GM19239 (cell line): ENCODE results near the genes PRDX5, CCDC88B and GPHA2.

DNA sequence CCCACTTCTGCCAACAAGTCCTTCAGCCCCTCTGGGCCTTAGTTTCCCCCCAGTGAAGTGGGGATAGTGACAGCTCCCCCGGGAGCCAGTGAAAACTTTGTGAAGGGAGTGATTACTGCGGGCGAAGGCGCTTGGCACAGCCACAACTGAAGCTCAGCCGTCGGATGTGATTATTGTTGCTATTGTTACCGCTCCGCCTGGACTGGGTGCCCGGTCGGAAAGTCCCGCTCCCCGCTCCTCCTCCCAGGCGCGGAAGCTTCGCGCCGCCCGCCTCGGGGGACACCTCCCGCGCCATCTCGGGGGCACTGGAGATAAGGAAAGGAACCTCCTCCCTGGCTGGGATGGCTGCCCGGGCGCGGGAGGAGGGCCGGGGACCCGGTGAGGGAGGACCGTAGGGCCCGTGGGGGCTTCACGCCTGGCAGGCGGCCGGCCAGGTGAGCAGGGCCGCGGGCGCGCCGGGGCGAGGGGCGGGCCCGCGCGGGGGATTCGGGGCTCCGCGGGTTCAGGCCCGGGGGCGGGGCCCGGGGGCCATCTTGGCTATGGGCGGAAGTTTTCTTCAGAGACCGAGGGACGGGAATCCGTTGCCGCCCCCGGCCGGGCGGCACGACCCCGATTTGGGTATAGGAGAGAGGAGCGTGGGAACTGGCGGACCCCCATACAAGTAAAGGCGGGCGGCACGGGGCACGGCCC, 556 bp upstream of the GPR137 start:
- RRBS = 3% methylated on average over 27 of the region's 64 CpGs

DNA sequence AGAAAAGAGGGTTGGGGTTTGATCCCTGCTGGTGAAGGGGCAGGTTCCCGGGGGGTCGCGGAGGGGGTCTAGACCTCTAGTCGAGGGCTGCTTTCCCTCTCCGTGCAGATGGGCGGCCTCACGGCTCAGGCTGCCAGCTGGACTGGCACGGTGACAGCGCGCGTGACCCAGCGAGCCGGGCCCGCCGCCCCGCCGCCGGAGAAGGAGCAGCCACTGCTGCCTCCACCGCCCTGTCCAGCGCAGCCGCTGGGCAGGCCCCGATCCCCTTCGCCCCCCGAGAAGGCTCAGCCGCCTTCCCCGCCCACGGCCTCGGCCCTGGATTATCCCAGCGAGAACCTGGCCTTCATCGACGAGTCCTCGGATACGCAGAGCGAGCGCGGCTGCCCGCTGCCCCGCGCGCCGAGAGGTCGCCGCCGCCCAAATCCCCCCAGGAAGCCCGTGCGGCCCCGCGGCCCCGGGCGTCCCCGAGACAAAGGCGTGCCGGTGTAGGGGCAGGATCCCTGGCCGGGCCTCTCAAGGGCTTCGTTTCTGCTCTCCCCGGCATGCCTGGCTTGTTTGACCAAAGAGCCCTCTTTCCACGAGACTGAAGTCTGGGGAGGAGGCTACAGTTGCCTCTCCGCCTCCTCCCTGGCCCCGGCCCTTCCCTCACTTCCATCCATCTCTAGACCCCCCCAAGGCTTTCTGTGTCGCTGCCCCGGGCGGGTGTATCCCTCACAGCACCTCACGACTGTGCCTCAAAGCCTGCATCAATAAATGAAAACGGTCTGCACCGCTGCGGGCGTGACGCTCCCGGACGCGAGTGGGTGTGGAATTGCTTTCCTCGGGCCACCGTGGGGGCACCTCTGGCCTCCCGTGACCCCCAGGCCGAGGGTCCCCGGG, 681 bp upstream of the CATSPERZ start:
- RRBS = 4% methylated on average over 19 of the region's 76 CpGs

DNA sequence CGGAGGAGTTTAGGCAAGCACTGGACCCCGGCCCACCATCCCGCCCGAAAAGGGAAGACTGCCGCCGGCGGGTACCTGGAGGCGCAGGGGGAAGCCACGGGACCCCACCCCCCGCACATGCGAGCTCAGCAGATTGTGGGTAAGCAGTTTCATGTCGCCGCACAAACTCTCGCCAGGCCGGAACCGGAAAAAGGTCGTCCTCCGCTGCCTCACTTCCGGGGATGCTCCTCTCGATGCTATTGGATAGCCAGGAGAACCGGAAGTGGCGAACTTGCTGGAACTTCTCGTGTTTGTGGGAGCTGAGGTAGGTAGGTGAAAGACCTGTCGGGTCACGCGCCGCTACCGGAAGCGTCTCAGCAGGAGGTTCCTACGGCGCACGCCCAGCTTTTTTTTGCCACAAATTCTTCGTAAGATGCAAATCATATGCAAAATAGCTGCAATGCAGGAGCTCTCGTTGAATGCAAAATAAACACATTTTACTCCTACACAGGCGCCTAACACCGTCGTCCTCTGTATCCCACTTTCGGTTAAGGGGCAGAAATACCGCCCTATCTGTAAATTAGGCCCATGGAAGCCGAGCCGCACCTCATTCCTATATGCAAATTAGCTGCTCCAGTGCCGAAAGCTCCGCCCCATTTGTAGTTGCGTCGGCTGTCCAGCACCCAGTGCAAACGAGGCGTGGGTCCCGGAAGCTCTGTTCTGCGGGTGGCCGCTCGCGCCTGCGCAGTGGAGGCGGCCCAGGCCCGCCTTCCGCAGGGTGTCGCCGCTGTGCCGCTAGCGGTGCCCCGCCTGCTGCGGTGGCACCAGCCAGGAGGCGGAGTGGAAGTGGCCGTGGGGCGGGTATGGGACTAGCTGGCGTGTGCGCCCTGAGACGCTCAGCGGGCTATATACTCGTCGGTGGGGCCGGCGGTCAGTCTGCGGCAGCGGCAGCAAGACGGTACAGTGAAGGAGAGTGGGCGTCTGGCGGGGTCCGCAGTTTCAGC, at the start of gene PRDX5:
PRDX5 (plus strand) TSS at position 748 of the 983 bp plus-strand sequence.
- RRBS = 2% methylated on average over 8 of the region's 79 CpGs

DNA sequence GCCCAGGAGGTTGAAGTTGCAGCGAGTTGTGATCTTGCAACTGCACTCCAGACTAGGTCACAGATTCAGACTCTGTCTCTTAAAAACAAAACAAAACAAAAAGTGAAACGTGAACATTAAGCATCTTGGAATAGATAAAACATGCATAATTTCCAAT, 801 bp upstream of the CCDC88B start:
- RRBS = no CpG with 5 or more reads among the region's 2 CpGs

- RRBS = 4% methylated on average over 5 of the region's 14 CpGs
Observed at GRCh38 chr11:64339786-64340378, at the start of gene CCDC88B. CCDC88B (plus strand) TSS chr11:64340204.

- RRBS = 5% methylated on average over 4 of the region's 20 CpGs
Observed at GRCh38 chr11:64395629-64396428, 36.9 kb downstream of the RPS6KA4 start.

DNA sequence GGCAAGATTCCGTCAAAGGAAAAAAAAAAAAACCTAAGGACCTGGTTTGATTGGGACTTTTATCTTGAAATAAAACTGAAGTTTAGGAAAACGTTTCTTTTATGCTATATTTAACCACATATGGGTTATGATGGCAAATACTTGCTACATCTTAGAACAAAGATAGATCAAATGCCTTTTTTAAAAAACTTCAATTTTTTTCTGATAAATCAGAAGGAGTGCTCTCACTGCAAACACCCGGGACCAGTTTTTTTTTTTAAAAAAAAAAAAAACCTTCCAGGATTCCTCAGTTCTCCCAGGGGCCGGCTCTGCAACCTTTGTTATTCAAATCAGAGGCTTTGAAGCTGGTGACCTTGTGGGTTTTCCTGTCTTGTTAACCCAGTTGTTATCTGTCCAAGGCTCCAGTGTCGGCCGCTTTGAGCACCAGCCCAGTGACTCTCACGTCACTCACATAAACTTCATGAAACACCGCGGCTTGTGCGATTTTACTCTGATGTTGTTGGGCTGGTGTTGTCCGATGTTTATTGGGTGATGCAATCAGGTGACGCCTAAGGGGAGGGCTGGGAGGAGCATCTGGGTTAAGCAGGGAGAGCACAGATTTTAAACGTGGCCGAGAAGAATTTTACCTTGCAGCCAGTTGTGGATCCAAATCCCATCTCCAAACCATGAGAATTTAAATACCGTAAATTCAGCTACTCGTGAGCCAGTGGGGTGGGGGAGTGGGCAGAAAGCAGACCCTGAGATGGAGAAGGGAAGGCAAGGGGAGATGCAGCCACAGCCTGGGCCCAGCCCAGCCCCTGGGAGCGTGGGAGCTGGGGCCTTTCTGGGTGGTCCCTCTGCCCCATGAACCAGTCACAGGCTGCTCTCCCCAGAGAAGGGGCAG, 10.7 kb downstream of the SLC22A11 start:
- RRBS = no CpG with 5 or more reads among the region's 17 CpGs

- RRBS = 13% methylated on average over 7 of the region's 34 CpGs
Observed at GRCh38 chr11:64711299-64711870, 11.6 kb downstream of the NRXN2 start.

DNA sequence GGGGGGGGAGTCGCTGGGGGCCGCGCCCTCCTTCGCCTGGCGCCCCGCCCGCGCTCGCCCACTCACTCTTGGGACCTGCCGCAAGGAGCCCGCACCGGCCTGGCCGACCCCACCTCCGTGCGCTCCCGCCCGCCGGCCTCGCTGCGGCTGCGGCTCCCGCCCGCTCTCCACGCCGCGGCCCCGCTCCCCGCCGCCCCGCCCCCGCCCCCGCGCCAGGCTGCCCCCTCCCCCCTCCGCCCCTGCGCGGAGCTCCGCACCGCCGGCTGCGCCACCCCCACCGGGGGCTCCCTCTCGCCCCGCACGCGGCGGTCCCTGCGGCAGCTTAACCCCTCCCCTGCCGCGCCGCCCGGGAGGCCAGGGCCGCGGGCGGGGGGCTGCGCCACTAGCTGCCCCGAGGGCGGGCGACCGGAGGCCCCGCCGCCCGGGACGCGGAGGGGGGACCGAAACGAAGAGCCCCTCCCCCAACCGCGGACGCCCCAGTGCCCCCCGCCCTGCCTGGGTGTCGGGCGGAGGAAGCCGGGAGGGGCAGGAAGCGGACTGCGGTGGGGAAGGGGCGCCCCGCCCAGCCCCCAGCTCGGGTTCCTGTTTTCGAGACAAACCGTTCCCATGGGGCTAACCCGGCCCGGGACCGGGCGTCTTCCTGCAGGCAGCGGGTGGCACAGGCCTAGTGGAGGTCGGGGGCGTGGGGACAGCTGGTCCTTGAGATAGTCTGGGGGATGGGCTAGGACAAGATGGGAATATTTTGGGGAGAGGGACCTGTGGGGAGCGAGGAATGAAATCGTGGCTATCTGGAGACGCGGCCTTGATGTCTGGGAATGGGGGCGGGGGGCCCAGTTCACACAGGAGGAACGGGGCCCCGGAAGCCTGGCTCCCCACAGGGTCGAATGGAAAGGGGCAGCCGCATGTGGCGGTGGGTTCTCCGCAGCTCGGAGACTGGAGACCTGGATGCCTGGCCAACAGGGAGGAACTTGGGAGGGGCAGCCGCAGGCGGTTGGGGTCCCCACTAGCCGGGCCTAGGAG, 1.0 kb upstream of the RASGRP2 start:
- RRBS = 2% methylated on average over 37 of the region's 102 CpGs

- RRBS = 2% methylated on average over 24 of the region's 106 CpGs
Observed at GRCh38 chr11:64777287-64778253, 772 bp downstream of the SF1 start.

- RRBS = 25% methylated on average over 3 of the region's 25 CpGs
Observed at GRCh38 chr11:64892966-64893738, 14.7 kb upstream of the EHD1 start.

DNA sequence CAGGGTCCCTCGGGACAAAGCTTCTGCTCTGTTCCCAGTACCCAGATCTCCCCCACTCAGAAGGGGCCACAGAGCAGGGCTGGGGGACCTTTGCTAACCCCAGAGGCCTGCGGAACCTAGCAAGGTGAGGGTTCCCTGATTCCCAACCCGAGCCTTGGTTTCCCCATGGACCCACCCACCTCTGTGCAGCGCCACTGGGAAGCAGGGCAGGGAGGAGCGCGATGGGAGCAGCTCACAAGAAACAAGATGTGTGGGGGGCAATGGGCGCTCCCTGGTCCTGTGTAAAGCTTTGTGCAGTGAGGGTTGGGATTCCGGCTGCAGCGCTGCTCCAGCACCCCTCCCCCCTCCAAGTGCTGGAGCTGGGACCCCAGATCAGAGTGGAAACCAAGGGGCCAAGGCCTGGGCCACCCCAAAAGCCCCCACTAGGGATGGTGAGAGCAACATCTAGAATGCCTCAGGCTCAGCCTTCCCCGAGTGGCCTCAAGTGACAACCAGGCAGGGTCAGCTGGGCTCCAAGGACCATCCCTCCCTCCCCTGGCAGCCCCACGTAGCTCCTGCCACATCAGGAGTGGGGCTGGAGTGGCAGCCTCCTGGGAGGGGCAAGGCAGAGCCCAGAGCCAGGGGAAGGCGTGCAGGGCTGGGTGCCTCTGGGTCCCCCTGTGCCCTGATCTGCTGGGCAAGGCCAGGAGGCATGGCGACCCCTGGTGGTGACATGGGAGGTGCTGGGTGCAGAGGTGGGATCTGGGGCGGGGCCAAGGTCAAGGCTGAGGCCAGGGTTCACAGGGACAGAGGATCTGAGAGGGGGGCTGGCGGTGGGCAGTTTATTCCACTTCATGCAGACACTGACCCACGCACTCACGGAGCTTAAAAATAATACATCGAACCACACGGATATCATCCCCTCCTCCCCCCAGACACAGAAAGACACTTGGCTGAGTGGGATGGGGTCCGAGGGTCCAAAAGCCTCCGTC, 15.6 kb upstream of the EHD1 start:
- RRBS = no CpG with 5 or more reads among the region's 21 CpGs

- RRBS = no CpG with 5 or more reads among the region's 13 CpGs
Observed at GRCh38 chr11:64935753-64936394, at the start of gene GPHA2. GPHA2 (minus strand) TSS chr11:64935893.

- RRBS = no CpG with 5 or more reads among the region's 6 CpGs
Observed at GRCh38 chr11:65096918-65097113, 802 bp downstream of the VPS51 start.

DNA sequence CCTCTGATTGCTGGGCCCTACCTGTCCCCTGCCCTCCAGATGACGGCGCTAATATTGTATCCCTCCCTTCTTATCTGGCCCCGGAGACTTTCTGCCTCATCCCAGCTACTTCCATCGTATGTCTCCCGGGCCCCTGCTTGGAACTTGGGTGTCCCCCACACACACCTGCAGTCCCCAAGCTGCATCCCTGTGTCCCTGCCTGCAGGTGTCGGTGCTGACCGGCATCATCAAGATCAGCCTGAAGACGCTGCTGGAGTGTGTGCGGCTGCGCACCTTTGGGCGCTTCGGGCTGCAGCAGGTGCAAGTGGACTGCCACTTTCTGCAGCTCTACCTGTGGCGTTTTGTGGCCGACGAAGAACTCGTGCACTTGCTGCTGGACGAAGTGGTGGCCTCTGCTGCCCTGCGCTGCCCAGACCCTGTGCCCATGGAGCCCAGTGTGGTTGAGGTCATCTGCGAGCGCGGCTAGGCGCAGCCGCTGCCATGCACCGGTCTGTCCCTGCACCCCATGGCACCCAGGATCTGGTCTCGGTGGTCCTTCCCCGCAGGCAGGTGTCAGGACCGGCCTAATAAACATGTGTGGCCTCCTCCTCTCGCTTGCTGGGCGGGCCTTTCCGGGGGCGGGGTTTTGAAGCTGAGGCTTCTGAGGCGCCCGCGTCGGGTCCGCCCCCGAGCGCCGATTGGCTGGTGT, 406 bp upstream of the TM7SF2 start:
- RRBS = 36% methylated on average over 10 of the region's 39 CpGs

DNA sequence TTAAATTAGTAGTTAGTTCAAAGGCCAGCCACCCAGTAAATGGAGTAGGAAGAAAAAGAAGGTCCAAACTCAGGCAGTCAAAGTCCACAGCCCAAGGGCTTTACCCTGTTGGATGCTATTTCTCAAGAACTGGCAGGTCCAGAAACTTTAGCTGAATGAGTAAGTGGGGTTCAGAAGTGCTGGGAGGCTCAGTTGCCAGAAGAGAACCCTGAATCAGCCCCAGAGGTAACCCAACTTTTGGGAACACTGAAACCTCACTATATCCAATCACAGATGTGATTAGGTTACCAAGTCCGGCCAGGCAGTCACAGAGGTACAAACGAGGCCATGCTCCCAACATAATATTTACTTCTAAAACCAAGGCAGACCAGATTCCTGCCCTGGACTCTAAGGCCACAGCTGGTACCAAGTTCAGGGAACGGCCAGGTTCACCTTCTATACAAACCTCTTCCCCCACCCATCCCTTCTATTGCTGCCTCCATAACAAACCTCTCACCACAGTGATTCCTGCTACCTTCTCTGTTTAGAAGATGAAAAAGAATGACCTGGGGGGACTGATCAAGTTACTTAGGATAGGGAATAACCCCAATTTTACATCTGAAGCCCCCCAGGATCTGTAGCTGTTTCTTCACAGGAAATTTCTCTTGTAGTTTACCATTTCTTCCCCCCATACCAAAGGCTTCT, 1.9 kb downstream of the FAU start:
- RRBS = no CpG with 5 or more reads among the region's 3 CpGs

GRCh38 chr11:65298011-65299356, 16.2 kb upstream of the CDC42EP2 start:
- RRBS = 95% methylated on average over 3 of the region's 26 CpGs

DNA sequence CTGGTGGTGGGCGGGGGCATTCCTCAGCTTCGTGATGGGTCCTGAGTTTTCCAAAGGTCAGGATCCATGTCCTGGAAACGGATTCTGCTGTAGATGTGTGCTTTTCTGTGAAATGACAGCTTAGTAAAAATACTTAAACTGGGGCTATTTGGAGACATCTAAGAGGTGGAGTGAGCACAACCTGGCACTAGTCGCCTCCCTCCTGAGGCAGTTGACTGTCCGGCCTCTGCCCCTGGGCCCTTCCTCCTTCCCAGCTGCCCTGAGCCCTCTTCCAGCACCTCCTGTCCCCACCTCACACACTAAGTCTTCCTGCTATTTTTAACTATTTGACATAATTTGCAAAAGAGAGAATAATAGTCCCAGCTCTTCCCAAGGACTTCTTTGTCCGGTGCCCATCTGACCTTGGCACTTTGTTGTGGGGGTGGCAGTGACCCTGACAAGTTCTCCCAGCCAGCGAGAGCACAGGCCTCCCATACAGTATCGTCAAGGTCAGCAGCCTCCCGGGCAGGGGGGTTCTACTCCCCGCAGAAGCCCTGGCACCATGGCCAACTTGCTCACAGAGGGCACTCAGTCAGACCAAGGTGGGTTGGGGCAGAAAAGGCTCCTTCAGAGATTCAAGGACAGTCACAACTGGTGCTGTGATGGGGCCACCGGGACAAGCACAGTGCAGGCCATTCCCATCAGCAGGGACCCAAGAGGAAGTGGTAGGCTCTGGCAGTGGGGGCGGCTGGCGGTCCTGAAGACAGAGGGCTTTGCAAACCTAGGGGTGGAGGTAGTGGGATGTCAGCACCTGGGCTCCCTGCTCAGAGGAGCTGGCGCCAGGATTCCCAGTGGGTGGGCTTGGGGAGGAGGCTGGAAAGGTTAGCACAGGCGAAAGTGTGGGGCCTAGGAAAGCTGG, 30.6 kb downstream of the FRMD8 start:
- RRBS = 20% methylated on average over 2 of the region's 15 CpGs

GRCh38 chr11:65425796-65426575, 39.5 kb downstream of the FRMD8 start:
- RRBS = no CpG with 5 or more reads among the region's 8 CpGs

- RRBS = no CpG with 5 or more reads among the region's 2 CpGs
Observed at GRCh38 chr11:65426576-65426997, 40.1 kb downstream of the FRMD8 start.